Anterior vena cava (tissue), 1 donor: ENCODE data around the gene CIB1.

DNA sequence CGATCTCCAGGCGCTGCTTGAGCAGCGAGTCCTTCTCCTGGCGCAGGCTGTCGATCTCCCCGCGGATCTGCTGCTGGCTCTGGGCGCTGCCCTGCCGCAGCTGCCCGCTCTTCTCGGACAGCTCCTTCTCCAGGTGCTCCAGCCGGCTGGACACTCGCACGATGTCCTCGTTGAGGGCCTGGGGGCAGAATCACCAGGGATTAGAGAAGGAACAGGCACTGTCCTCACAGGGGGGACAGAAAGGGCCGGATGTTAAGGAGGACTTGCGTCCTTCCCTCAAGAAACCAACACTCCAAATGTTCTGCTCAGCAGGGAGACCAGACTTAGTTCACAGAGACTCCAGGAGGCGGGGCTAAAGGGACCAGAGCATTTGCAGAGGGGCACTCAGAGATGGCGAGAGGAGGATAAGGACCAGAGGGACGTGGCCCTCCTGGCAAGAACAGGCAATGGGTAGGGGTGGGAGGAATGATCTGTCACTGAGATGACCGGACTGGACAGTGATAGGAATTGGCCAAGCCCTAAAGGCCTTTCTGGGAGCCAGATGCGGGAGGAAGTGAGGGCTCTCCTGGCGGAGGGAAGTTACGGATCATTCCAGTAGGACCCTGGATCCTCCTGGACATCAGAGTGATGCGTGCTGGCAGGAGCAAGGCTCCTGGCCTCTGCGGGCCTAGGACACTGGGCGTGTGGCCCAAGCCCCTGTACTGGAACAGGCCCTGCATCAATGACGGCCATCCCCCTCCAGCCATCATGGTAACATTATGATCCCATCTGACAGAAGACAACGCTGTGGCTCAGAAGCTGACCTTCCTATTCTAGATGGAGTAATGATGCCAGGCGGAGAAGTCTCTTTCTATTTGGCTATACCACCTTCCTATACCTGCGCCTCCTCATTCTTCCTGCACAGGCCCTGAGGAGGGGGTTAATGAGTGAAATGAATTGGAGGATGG lies 23.5 kb downstream of the KIF7 start:
- PRO-cap = no peak

GRCh38 chr15:89662977-89663524 lies 7.8 kb upstream of the KIF7 start:
- PRO-cap = bidirectional peak, plus-strand start at chr15:89663162, minus-strand start at chr15:89663116

GRCh38 chr15:89667570-89667927 lies 11.6 kb downstream of the PLIN1 start:
- PRO-cap = no peak

- PRO-cap = no peak
Measured at GRCh38 chr15:89669283-89669750, 9.8 kb downstream of the PLIN1 start.

DNA sequence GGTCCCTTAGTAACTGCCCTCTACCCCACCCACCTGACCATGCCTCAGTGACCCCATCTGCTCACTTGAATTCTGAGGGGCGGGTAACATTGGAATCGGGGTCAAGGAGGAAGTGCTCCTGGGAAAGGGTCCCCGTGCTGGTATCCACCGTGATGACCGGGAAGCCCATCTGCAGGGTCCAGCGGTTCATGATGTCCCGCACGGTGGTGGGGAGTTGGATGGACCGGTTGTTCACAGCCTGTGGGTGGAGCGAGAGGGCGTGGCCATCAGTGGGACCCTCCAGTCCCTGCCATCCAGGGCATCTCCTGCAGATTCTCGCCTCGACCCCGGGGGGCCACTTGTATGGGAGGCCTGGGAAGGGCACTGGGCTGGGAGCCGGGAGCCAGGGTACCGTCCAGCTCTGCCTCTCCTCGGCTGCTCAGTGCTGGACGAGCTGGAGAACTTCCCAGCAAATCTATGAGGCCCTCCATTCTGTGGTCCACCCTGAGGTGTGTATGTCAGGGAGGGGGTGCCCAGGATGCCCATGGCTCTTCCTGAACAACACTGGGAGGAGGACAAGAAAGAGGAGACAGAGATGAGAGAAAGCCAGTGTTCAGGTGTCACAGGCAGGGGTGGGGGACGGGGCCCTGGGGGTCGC lies 13.2 kb downstream of the ANPEP start:
- PRO-cap = no peak

GRCh38 chr15:89851754-89852288 lies 37.2 kb upstream of the ANPEP start:
- PRO-cap = no peak

- PRO-cap = no peak
Measured at GRCh38 chr15:89947458-89947692, 34.6 kb upstream of the ARPIN start.

DNA sequence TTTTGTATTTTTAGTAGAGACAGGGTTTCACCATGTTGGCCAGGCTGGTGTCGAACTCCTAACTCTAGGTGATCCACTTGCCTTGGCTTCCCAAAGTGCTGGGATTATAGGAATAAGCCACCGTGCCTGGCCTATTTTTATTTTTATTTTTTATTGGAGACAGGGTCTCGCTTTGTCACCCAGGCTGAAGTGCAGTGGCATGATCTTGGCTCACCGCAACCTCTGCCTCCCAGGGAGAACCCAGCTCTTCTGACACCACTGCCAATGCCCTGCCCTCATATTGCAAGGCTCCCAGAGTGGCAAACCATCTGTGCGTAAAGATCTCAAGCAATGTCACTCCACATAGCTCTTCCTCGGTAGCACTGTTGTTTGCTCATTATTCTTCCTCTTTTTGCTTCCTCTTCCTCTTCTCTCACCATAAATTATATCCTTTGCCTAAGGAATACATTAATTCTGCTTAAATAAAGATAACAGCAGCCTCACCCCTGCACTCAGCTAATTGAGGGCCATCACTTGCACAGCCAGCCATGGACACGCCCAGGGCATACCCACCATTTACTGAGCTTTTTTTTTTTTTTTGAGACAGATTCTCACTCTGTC lies 26.6 kb upstream of the ZNF710 start:
- PRO-cap = no peak

- PRO-cap = bidirectional peak, plus-strand start at chr15:90035328, minus-strand start at chr15:90035094
Measured at GRCh38 chr15:90034975-90035466, 33.9 kb downstream of the ZNF710 start.

DNA sequence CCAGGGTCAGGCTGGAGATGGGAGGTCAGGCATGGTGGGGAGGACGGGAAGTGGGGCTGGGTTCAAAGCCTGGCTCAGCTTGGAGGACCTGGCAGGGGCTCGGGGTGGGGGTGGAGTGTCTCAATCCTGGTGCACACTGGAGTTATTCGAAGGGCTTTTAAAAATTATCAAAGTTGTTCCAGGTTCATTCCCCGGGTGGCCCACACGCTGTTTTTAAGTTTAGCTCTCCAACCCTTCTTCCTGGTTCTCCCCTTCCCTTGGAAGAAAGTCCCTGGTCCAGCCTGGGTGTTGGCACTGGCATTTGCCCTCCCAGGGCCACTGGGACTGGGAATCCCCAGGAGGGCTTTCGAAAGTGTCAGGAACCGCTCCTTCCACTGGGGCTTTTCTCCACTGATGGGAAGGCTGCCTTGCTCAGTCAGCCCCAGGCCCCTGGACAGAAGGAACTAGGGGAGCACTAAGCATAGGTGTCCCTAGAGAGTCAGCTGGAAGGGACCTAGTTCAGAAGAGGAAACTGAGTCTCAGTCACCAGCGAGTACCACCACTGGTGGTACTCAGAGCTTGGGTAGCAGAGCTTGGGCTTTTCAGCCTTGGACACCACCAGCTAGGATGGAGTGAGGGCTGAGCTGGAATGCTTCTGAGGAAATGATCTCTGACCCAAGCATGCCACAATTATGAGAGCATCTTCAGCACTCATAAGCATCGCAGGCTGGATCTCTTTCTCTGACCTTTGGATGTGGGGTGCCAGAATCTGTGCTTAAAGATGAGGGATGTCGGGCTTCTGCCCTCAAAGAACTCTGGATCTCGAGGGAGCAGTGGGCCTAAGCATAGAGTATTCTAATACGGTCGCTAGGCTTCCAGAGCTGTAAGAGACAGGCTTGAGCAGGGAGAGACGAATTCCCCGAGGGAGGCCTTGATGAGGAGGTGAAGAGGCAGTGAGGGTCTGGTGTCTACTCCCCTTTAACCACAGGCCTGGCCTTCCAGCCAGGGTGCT lies 36.2 kb downstream of the ZNF710 start:
- PRO-cap = no peak

DNA sequence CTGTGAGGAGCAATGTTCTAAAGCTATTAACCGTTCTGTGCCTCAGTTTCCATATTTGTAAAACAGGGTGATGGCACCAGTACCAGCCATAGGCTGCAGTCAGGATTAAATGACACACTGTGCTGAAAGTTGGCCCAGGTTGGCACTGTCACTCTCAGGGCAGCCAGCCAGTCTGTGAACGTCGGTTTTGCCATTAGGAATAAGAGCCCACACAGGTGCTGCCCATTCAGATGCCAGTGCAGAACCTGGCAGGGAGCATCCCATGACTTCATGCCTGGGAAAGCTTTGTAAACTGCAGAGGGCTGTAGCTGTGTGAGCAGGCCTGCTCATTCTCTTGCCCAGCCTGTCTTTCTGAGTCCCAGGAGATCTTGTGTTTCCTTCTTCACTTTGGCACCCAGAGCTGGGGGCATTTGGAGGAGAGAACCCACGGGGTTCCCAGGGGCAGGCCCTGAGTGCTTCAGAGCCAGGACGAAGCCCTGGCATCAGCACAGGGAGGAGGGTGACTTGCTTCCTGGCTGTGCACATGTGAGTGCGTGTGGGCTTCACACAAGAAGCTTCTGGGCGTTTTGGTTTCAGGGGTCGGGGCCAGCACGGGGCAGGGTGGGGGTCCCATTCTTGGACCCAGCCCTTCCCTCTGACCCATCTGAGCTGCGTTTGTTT lies 47.0 kb downstream of the ZNF710 start:
- PRO-cap = no peak

GRCh38 chr15:90049765-90050570 lies 48.8 kb downstream of the ZNF710 start:
- PRO-cap = no peak

- PRO-cap = no peak
Measured at GRCh38 chr15:90061910-90062982, 40.0 kb downstream of the IDH2 start.

- PRO-cap = no peak
Measured at GRCh38 chr15:90190977-90191636, 10.0 kb upstream of the SEMA4B start.

- PRO-cap = unidirectional peak, plus-strand start at chr15:90233490; bidirectional peak, plus-strand start at chr15:90234258, minus-strand start at chr15:90233926
Measured at GRCh38 chr15:90233009-90234172, at the start of gene CIB1. Gene CIB1, minus strand, starts transcription at chr15:90233941.

- PRO-cap = no peak
Measured at GRCh38 chr15:90241266-90242071, 7.5 kb downstream of the GDPGP1 start.

DNA sequence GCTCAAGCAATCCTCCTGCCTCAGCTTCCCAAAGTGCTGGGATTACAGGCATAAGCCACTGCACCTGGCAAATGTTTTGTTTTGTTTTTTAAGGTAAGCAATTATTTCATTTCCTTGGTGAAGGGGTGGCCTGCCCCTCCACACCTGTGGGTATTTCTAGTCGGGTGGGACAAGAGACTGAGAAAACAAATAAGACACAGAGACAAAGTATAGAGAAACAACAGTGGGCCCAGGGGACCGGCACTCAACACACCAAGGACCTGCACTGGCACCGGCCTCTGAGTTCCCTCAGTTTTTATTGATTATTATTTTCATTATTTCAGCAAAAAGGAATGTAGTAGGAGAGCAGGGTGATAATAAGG lies 5.7 kb upstream of the ZNF774 start:
- PRO-cap = no peak

GRCh38 chr15:90367477-90368103 lies 15.5 kb downstream of the ZNF774 start:
- PRO-cap = unidirectional peak, minus-strand start at chr15:90367629

DNA sequence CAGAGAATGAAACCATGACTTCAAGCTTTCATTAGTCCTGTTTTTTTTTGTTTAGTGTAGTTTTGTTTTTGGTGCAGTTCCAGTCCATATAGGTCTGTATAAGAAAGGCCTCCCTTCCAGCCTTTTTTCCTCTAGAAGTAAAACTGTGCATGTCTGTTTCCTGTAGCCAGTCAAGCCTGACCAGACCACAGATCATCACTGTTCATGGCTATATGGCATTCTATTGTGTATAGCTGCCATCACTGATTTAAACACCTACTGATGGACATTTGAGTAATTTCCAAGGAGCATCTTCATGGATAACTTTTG lies 5.5 kb upstream of the IQGAP1 start:
- PRO-cap = no peak

- PRO-cap = no peak
Measured at GRCh38 chr15:90533660-90534229, 4.0 kb downstream of the CRTC3 start.